Left colon (tissue), 1 donor: ENCODE measurements around a stretch of chr15.

DNA sequence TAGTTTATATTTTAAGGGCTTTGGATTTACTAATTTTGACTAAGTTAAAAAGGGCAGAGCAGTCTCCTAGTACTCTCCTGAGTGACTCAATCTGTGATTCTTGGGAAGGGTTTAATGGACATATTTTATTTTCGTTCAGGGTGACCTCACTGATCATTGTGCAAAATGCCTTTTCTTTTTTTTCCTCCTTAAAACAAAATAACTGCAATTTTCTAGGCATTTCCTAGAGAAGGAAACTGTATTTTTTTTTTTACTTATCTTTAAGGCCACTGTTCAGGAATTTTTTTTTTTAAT lies 133.7 kb upstream of the ICE2 start:
- PRO-cap: no peak

- PRO-cap: no peak
These were observed 216.6 kb upstream of the ICE2 start for GRCh38 chr15:60695497-60696066.

DNA sequence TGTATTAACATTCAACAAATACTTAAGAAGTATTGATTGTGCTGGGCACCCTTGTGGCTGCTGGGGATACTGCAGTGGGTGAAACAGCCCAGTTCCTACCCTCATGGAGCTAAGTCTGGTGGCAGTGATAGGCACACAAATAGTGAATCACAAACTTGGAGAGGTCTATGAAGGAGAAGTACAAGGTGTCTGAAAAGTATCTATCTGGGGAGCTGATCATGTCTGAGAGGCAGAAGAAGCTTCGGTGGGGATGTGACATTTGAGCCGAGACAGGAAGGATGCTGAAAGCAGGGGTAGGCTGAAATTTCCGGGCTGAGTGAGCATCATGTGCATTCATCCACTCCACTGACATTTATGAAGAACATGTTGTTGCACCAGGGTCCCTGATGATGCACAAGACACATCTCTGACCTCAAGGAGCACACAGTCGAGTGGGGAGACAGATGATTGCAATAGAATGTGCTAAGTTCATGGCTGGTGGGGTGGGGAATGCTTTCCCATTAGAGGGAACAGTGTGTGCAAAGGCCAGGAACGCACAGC lies 309.0 kb upstream of the ICE2 start:
- PRO-cap: no peak

DNA sequence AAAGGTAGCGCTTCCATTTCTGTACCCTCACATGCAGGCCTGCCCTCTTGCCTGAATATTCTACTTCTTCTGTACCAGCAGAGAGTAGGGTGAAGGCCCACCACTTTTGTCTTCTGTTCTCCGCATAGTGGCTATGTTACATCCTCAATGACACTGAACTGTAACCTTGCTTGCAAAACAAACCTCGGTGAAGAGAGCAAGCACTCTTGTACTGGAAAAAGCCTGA lies 151.4 kb downstream of the RORA start:
- PRO-cap: no peak

DNA sequence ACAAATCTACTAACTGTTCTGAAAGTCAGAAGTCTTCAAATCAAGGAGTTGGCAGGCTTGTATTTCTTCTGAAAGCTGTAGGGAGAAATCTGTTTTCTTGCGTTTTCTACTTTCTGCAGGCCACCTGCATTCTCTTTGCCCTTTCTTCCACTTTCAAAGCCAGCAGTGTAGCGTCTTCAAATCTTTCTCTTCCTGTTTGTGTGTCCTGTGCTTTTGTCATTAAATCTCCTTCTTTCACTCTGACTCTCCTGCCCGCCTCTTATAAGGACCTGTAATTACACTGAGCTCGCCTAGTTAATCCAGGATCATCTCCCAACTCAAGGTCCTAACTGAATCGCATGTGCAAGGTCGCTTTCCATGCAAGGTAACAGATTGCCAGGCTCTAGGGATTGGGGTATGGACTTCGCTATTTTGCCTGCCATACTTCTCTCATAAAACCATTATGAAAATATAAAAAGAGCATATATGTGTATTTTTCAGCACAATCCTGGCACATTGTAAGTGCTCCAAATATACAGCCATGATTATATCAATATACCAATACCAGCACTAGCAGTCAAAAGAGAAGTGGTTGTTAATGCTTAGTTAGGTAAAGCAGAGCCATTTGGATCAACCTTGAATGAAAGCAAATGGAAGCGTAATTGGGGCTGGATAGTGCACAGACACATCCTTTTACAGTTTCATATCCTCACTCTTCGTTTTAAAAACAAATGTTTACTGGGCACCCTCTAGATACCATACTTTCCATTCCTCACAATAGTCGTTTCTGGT lies 58.7 kb downstream of the RORA start:
- PRO-cap: no peak

- PRO-cap: no peak
These were observed 98.0 kb upstream of the RORA start for GRCh38 chr15:61327045-61327626.

GRCh38 chr15:61559048-61559247 lies 329.8 kb upstream of the RORA start:
- PRO-cap: no peak

DNA sequence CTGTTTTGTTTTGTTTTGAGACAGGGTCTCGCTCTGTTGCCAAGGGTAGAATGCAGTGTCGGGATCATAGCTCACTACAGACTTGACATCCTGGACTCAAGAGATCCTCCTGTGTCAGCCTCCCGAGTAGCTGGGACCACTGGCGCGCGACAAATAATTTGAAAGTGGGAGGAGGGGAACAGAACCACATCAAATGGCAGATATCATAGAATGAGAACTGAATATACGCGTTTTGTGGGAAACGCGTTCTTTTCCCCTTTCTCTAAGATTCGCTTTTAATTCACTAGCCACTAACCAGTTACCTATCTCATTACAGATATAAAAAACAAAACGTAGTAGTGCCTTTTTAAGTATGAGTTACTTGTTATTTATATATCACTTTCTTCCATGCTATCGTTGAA lies 697 bp upstream of the VPS13C start:
- PRO-cap: no peak

DNA sequence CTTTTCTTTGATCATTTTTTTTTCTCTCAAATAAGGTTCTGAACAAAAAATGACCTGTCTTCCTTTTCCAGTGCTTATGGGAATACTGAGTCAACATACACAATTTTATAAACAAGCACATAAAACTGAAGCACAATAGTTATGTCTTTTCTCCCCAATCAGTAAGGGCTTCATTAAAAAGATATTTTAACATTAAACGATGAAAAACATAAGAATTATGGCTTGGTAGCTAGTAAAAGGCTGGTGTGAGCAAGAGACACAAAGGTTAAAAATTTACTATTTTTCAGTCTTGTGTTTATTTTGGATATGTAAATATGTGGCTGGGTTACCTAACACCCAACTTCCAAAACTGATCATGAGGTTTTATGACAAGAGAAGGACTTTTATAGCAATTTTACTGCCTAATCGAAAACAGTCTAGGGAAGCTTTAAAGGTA lies 102.1 kb upstream of the TLN2 start:
- PRO-cap: no peak

- PRO-cap: no peak
These were observed 39.8 kb upstream of the TLN2 start for GRCh38 chr15:62350527-62351001.

DNA sequence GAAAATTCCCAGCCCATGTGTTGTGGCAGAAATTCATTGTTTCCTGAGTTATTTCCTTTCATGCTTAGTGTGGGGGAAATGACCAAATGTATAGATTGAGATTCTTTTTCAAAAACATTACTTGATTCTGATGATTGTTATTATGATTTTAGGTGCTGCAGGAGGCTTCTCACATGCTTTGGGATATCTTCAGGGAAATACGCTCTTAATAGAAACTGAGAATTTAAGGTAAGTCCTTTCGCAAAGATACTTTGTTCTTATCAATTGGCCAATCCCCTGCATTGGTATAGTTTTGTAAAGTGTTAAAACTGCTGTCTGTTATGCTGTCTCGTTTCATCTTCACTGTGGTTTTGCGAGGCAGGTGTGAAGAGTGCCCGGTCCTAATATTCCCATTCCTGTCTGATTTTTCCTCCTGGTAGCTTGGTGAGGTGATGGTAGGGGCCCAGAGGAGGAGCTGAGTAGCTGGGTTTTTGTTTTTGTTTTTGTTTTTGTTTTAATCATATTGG lies 199.2 kb downstream of the TLN2 start:
- PRO-cap: no peak

GRCh38 chr15:62938717-62939117 lies 103.8 kb upstream of the TPM1 start:
- PRO-cap: no peak

- PRO-cap: bidirectional peak, plus-strand start at chr15:63049982, minus-strand start at chr15:63049873; bidirectional peak, plus-strand start at chr15:63050195, minus-strand start at chr15:63050173
These were observed 7.3 kb downstream of the TPM1 start for GRCh38 chr15:63049669-63050505.

GRCh38 chr15:63079790-63080295 lies 37.3 kb downstream of the TPM1 start:
- PRO-cap: no peak

- PRO-cap: bidirectional peak, plus-strand start at chr15:63189606, minus-strand start at chr15:63189318
These were observed 467 bp upstream of the RAB8B start for GRCh38 chr15:63188814-63189463.

DNA sequence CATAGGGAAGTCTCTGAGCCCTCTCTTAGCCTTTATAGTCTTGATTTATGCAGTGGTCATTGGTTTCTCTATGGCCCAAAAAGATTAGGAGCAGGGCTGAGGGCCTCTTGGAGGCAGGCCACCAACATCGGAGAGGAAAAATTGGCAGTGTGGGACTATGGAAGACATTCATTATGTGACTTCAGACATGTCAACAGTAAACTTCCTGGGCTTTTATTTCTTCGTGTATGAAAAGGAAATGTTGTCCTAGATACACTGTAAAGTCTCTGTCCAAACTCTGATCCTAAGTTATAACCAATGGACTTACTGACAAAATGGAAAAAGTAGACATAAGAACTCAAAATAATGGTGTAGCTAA lies 13.5 kb downstream of the RAB8B start:
- PRO-cap: no peak

DNA sequence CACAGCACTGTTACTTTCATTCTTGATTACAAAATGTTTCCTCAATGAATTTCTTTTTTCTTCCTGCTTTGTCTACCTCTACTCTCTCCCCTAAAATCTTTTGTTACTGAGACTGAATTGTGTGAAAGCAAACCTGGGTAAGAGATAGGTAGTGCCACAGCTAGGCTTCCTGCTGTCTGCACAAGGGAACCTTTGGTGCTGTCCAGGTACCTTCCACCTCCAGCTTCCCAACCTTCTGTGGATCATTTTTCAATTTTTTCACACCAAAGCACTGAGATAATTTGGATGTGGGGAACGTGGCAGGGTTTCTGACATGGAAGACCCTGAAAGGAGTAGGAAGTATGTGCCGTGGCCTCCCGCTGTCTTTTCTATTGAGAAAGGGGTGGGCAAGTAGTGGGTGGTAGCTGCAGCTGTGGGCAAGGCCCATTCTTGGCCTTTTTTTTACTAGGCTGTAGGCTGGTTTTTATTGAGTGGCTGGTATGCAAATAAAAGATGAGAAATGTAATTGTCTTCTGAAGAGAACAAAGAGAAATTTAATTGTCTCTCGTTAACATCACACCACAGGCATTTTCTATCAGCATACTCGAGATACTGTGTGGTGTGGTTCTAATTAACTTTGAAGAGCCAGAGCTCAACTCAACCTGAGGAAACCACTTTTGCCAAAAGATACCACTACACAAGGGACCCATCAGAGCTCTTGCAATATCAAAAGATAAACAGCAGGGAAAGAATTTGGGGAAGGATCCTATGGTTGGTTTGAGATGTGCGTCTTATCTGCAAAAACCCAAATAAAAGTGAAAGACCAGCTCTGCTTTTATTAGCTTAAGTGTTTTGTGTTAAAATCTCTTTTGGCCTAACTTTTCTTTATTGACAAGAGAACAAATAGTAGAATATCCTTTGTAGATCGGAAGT lies 21.2 kb downstream of the RAB8B start:
- PRO-cap: no peak

GRCh38 chr15:63212364-63213182 lies 23.2 kb downstream of the RAB8B start:
- PRO-cap: no peak

- PRO-cap: no peak
These were observed 51.3 kb upstream of the CA12 start for GRCh38 chr15:63432972-63433228.

- PRO-cap: no peak
These were observed 58.3 kb upstream of the USP3 start for GRCh38 chr15:63446015-63446623.